Left lung (tissue), 1 donor: ENCODE results near the genes USP5, CLSTN3, ACSM4, CD163 and DPPA3.

GRCh38 chr12:6851809-6852257, at the start of gene USP5:
Gene USP5, plus strand, starts transcription at chr12:6852150.
- PRO-cap, result bidirectional peak, plus-strand start at chr12:6852137, minus-strand start at chr12:6851941

DNA sequence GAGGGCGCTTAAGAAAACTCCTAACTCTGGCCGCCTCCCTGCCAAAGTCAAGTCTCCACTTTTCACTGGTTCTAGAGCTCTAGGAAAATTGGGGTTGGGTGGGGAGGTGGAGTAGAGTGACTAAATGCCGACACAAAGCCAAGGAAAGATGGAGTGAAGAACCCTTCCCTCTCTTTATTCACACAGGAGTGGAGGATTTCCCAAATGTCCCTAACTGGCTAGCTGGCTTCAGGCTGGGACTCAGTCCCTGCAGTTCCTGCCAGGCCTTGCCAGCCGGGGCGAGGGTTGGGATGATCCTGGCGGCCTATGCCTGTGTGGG, 686 bp upstream of the TPI1 start:
- PRO-cap, result no peak

DNA sequence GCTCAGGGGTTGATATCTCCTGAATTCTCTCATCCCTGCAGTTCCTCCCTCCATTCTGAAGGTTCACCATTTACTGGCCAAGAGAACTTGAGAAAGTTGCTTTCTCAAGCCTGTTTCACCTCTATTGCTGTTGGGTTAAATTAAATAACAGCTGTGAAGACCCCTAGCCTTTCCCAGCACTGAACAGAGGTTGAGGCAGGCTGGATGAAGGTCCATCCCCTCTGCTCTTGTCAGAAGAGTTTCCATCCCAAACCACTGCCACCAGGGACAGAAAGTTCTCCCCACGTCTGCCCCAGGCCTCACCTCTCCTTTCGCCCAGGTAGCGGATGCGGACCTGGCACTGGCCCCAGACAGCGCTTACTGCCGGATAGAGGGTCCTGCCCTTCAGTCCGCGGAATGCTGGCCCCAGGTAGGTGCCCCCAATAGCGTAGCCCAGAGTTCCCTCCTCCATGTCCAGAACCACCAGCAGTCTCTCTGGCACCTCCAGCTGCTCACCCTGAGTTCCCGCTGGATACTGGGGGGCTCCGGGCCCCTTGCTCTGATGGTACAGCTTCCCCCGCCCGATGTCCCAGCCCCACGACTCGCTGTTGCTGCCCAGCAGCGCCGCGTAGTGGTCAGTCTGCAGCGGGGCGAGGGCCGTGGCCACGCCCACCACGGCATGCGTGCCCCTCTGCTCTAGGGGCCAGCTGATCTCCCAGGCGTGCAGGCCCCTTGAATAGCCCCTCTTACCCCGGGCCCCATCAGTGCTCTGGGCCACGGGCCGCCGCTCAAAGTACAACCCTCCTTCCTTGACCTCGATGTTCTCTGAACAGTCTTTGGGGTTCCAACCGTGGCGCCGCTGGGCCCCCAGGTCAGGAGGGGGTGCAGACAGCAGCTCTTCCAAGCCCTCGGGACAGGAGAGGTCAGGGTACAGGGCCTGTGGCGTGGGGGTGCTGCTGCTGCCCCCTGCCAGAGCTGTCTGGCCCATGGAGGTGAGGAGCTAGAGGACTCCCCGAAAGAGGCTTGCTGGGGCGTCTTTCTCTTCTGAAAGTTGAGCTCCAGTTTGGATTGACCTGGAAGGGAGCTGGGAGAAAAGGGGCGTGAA, 826 bp downstream of the SPSB2 start:
- PRO-cap, result bidirectional peak, plus-strand start at position 613 of the sequence, minus-strand start at position 473 of the sequence

DNA sequence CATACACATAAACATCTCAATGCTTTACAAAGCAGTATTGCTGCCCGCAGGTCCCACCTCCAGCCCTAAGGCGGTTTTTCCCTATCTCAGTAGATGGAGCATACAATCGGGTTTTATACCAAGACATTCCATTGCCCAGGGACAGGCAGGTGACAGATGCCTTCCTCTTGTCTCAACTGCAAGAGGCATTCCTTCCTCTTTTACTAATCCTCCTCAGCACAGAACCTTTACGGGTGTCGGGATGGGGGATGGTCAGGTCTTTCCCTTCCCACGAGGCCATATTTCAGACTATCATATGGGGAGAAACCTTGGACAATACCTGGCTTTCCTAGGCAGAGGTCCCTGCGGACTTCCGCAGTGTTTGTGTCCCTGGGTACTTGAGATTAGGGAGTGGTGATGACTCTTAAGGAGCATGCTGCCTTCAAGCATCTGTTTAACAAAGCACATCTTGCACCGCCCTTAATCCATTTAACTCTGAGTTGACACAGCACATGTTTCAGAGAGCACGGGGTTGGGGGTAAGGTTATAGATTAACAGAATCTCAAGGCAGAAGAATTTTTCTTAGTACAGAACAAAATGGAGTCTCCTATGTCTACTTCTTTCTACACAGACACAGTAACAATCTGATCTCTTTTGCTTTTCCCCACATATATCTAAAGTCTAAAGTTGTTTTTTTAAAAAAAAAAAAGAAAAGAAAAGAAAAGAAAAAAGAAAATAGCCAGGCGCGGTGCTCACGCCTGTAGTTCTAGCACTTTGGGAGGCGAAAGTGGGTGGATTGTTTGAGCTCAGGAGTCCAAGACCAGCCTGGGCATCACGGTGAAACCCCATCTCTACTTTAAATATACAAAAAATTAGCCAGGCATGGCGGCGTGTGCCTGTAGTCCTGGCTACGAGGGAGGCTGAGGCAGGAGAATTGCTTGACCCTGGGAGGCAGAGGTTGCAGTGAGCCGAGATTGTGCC, 13.4 kb upstream of the SPSB2 start:
- PRO-cap, result no peak

- PRO-cap, result bidirectional peak, plus-strand start at chr12:6924526, minus-strand start at chr12:6924307
Observed at GRCh38 chr12:6923818-6924744, 3.7 kb upstream of the ATN1 start.

GRCh38 chr12:6944378-6945061, 698 bp downstream of the C12orf57 start:
- PRO-cap, result bidirectional peak, plus-strand start at chr12:6944815, minus-strand start at chr12:6944621

DNA sequence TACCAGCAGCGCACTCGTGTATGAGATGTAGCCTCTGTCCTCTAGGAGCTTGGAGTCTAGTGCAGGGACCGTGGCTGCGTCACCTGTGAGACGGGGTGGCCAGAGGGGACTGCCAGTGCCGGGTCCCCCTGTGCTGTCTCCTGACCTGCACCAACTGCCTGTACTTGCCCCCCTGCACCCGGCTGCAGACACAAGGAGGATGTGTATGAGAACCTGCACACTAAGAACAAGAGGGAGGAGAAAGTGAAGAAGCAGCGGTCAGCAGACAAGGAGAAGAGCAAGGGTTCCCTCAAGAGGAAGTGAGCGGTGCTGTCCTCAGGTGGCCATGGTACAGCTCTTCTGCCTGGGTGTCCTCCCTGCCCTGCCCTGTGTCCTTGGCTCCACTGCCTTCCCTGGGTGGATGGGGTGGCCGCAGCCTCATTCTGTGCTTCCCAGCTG, 9.5 kb downstream of the PTPN6 start:
- PRO-cap, result no peak

DNA sequence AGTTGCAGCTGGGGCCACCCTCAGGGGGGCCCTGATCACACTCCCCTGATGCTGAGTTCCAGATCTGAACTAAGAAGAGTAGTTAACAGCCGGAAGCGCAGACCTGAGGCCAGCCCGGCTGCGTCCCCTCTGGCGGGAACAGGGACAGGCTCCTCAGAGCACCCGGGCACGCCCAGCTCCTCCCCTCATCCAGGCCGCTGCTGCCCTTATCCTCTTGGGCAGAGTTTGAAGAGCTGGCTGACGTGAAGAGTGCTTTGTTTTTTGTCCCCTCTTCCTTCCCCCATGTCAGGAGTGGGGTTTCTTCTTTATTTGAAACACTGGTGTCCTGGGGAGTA, 8.7 kb downstream of the PHB2 start:
- PRO-cap, result bidirectional peak, plus-strand start at position 221 of the sequence, minus-strand start at position 131 of the sequence

- PRO-cap, result no peak
Observed at GRCh38 chr12:7013719-7014432, 4.4 kb downstream of the LPCAT3 start.

DNA sequence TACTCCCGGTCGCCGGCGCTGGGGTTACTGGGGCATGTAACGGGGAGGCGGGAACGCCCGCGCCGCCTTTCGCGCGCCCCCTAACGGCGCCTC, 468 bp upstream of the LPCAT3 start:
- PRO-cap, result no peak

DNA sequence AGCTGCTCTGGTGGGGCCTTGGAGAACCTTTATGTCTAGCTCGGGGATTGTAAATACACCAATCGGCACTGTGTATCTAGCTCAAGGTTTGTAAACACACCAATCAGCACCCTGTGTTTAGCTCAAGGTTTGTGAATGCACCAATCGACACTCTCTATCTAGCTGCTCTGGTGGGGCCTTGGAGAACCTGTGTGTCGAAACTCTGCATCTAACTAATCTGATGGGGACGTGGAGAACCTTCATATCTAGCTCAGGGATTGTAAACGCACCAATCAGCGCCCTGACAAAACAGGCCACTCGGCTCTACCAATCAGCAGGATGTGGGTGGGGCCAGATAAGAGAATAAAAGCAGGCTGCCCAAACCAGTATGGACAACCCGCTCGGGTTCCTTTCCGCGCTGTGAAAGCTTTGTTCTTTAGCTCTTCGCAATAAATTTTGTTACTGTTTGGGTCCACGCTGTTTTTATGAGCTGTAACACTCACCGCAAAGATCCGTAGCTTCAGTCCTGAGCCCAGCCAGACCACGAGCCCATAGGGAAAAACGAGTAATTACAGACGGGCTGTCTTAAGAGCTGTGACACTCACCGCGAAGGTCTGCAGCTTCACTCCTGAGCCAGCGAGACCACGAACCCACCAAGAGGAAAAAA, 19.8 kb upstream of the LPCAT3 start:
- PRO-cap, result no peak

GRCh38 chr12:7107489-7107882, 1.5 kb downstream of the C1RL start:
- PRO-cap, result no peak

DNA sequence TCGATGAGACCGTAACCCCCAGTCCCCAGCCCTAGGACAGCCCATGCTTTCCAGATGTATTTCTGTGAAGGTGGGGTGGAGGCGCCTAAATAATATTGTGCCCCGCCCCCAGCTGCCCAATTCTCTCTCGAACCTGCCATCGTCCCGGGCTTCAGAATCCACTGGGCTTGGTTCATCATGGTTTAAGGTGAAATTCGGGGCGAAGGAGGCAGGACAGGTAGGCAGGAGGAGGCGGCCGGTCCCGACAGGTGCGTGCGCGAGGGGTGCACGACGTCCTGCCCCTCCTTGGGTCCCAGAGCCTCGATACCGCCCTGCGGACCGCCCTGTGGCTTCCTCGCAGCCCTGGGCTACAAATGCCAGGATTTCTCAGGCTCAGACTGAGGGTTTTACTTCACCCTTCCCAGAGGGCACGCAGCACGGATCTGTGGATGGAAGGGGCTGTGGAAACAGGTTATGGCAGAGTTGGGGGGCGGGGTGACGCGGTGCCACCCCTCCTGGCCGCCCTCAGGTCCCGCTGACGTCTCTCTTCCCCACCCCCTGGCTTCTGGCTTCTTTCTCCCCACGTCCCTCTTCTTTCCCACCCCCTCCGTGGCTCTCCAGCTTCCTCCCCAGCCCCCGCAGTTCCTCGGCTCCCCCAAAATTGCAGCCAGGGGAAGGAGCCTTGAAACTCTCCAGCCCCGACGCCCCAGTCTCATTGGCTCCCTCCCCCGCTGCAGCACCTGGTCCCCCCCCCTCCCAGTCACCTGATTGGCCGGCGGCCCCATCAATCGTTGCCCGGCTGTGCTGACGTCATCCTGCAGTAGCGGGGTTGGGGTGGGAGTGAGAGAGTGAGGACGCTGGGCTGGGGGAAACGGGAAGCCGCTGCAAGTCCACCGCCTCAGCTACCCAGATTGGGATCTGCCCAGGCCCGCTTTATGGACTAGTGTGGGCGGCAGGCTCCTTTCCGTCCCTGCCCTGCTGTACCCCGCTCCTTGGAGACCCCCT, at the start of gene CLSTN3:
CLSTN3 (plus strand) TSS at position 792 of the 984 bp plus-strand sequence.
- PRO-cap, result bidirectional peak, plus-strand start at position 462 of the sequence, minus-strand start at position 424 of the sequence; bidirectional peak, plus-strand start at position 802 of the sequence, minus-strand start at position 696 of the sequence

DNA sequence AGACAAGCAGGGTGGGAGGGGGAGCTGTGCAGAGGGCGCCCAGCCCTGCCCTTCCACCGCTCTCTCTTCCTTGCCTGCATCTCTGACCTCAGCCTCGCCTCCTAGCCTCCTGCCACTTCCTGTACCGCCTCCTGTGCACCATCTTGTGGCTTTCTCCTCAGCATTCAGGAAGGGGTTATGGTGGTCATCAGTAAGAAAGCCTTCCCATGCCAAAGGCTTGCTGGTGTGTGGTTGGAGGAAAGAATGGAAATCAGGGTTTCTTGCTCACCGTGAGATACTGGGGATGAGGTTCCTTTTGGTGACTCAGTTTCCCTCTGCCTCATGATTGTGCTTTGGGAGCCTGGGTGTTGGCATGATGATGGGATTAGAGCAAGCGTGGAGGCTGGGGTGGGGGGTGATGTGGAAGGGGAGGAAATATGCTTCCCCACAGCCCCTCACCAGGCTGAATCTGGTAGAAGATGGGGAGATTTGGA, 1.5 kb downstream of the CLSTN3 start:
- PRO-cap, result no peak

DNA sequence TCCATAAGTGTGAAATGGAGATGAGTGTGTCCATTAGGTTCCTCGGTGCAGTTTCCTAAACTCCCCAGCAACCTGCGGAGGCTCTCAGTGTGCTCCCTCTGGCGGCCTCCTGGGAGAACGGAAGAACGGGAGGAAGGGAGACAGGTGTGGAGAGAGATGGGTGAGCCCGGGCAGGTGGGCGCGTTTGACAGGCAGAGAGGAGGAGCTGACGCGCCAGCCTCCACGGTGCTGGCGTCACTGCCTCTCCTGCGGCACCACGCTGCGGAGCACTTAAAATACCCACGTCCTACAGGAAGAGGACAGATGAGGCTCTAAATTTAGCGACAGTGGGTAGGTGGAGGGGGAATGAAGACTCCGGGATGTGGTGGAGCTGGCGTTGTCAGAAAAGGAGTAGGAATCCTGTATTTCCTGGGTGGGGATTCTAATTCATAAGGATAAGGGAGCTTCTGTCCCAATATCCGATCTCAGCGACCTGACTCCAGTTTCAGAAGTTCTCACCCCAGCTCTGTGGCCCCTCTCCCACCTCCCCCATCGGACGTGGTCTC, 26.7 kb upstream of the PEX5 start:
- PRO-cap, result no peak

DNA sequence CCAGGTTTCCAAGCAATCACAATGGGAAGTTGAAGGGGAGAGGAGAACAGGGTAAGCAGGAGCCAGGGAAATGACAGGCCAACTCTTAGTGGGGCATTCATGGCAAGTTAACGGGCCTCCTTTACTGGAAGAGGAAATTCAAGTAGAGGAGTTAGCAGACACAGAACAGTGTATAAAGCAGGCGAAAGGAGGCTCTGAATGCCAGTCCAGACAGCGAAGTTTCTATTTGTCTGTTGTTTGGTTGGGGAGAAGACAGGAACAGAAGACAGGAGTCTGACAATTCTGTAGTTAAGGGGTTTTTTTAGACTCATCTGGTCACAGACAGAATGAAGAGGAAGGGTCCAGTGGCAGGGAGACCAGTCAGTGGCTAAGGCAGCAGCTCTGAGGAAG, at the start of gene ACSM4:
ACSM4 (plus strand) TSS at position 298 of the 390 bp plus-strand sequence.
- PRO-cap, result no peak

DNA sequence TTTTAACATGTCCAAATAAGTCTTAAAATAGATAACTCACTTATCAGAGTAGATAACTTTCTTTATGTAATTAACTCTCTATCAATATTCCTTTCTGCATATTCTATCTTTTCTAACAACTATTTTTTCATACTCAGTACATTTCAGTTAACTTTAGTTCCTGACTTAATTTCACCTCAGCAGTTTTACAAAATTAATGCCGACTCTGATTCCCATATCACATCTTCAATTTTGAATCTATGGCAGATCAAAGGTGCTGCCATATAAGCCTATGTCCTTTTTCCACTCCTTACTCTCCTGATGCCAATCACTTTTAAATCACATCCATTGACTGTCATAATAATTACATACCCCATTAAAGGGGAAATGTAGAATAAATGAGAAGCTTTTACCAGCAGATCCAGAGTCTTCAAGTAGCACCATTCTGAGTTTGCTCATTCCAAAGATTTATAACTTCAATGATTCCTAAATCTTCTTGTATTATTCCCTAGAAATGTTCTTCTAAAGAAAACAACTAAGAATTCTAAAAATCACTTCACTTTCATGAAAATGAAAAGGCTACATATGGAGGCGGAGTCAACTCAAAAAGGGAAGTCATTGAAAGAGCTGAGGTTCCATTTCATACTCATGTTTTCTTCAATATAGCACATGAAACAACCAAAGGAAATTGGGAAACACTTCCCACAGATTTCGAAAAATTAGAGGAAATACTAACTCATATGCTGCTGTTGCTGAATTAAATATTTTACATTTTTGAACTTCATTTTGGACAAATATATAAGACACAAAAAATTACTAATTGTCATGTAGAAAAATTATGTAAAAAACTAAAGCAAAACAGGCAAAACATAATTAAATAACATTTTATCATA, at the start of gene CD163:
CD163 (minus strand) TSS at position 525 of the 872 bp plus-strand sequence.
- PRO-cap, result unidirectional peak, minus-strand start at position 315 of the sequence

DNA sequence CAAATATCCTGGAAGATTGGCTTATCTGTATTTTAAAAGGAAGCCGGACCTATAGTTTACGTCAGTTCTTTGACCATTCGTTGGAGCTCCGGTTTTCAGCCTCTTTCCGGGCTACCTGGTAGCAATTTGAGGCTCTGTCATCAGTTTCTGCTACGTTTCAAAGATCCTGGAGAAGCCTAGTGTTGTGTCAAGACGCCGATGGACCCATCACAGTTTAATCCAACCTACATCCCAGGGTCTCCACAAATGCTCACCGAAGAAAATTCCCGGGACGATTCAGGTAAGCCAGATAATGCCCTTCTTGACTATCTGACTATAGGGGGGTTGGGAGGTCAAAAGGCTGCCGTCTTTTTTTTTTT, at the start of gene DPPA3:
DPPA3 (plus strand) TSS at position 61 of the 359 bp plus-strand sequence.
- PRO-cap, result no peak

DNA sequence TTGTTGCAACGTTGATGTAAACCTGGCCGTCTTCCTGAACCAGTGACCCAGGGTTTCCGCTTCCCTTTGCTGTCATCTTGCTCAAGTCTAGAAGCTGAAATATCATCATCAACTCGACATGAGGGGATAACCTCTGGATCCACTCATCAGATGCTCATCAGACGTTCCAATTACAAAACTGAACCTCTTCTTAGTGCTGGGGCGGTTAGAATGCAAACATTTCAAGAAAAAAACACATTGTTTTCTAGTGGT, 29.1 kb downstream of the SLC2A14 start:
- PRO-cap, result unidirectional peak, plus-strand start at position 124 of the sequence

GRCh38 chr12:7934755-7935373, 1.1 kb downstream of the SLC2A3 start:
- PRO-cap, result bidirectional peak, plus-strand start at chr12:7934823, minus-strand start at chr12:7934839